NCI-H460 (cell line): ENCODE measurements around a stretch of chr22.

DNA sequence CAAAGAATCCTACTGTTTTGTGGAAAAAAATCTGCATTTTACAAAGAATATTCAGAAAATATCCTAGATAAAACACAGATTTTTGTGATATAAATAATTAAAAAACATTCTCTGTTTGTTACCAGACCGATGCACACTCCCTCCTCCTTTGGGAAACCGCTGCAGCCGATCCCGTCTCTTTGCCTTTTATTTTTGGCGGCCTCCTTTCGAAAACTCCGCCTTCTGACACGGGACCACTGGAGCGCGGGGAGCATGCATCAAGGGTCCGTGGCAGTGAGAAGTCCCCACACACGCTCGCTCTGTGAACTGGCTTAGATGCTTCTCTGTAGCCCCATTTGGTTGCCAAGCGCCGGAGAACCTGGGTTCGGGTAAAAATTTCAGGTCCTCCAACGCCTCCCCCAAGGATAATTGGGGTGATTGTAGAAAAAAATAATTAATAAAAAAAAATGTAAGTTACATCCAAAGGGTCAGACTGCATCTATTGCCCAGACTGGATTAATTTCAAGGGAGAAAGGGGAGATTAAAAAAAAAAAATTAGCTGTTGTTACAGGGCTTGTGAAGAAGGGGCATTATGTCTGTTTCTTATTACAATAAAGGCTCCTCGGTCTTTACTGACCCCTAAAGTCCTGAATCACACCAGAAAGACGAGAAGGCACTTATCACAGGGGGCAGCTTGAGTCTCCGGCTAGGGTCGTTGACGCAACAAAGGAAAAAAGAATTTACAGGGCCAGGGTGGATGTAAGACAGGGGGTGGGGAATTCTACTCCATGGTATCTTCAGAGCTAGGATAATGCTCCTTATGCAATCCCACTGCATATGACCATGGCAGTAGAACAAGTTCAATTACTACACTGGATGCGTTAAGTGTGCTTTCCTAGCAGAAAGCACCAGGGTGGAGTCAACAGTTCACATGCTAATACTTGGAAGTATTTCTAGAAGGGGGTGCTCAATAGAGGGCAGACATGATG is 16.7 kb downstream of the DDX17 start:
RAMPAGE:
- cytosol, long total RNA, result no peak
- long total RNA, result no peak
- nucleus, long total RNA, result no peak

GRCh38 chr22:38493623-38494204 is 12.4 kb downstream of the DDX17 start:
RAMPAGE:
- cytosol, long total RNA, result no peak
- long total RNA, result no peak
- nucleus, long total RNA, result no peak

GRCh38 chr22:38569305-38569596 is 732 bp downstream of the DMC1 start:
RAMPAGE:
- cytosol, long total RNA, result no peak
- long total RNA, result no peak
- nucleus, long total RNA, result no peak

DNA sequence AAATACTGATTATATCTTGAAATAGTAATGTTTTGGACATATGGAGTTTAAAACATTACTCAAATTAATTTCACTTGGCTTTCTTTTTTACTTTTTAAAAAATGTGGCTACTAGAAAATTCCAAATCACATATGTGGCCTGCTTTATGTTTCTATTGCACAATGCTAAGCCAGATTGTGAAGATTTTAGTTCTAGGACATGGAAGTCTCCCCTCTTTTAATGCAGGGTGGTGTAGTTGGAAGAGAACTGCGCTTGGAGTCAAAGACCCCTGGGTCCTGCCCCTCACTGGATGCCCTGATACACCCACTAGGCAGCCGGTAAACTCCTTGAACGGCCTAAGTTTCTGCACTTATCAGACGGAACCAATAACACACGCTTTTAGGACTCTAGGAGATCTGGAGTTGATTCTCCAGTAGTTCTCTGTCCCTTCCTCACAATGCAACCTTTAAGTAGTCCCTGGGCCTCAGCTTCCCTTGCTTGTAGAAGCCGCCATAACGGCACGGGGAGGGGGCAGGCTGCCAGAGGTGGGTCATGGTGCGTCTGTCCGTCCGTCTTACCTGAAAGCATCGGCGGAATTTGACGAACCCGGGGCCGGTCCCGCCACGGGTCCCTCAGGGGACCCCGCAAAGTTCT is 513 bp downstream of the FAM227A start:
RAMPAGE:
- cytosol, long total RNA, result no peak
- long total RNA, result no peak
- nucleus, long total RNA, result no peak

DNA sequence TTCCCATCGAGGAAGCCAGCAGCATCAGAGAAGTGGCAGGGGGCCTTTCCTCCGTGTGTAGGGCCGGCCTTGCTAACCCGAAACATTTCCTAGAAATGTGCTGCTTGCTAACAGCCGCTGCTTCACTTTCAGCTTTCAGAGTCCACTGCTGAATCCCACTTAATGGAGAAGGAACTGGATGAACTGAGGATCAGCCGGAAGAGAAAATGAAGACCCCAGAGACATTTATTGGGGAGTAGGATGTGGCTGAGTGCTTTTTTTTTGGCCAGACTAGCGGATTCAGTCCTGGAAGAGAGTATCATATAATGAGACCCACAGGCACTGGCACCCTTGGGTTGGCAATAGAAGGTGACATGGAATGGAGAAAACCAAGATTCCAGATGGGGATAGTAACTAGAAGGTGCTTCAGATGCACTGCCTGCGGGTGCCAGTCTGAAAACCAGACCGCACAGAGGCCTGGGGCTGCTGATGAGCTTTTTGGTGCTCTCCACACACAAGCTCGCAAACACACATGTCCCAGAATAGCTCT is 8.7 kb upstream of the TOMM22 start:
RAMPAGE:
- cytosol, long total RNA, result no peak
- long total RNA, result no peak
- nucleus, long total RNA, result no peak

GRCh38 chr22:38685873-38686767 is 4.4 kb downstream of the TOMM22 start:
RAMPAGE:
- cytosol, long total RNA, result no peak
- long total RNA, result no peak
- nucleus, long total RNA, result no peak

GRCh38 chr22:38716017-38716920 is 10.5 kb downstream of the GTPBP1 start:
RAMPAGE:
- cytosol, long total RNA, result no peak
- long total RNA, result no peak
- nucleus, long total RNA, result no peak

RAMPAGE:
- cytosol, long total RNA, result no peak
- long total RNA, result no peak
- nucleus, long total RNA, result no peak
Observed at GRCh38 chr22:38724993-38725867, 19.5 kb downstream of the GTPBP1 start.

RAMPAGE:
- cytosol, long total RNA, result no peak
- long total RNA, result no peak
- nucleus, long total RNA, result no peak
Observed at GRCh38 chr22:38751436-38752488, 4.0 kb downstream of the SUN2 start.

GRCh38 chr22:38799876-38800163 is 5.9 kb upstream of the DNAL4 start:
RAMPAGE:
- cytosol, long total RNA, result no peak
- long total RNA, result no peak
- nucleus, long total RNA, result no peak

RAMPAGE:
- cytosol, long total RNA, result no peak
- long total RNA, result no peak
- nucleus, long total RNA, result no peak
Observed at GRCh38 chr22:38859853-38861125, 11.7 kb downstream of the CBX6 start.

DNA sequence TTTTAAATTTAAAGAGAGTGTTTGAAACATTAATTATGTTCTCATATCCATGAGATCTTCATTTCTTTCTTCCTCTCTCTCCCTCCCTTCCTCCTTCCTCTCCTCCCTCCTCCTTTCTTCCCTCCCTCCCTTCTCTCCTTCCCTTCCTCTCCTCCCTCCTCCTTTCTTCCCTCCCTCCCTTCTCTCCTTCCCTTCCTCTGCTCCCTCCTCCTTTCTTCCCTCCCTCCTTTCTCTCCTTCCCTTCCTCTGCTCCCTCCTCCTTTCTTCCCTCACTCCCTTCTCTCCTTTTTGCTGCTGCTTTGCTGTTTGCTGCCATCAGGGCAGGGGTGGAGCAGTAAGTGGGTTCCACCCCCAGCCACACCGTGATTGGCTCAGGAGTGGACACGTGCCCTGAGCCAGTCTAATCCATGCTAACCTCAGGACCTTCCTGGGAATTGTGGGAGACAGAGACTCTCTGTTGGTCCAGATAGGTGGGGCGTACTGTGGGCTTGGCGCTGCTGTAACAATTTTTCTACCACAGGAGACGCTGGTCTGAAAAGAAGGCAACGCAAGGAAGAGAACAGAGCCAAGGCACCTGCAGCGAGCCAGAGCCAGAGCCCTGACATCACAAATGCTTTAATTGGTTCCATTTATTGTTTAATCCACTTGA is 33.7 kb upstream of the APOBEC3A start:
RAMPAGE:
- cytosol, long total RNA, result no peak
- long total RNA, result no peak
- nucleus, long total RNA, result no peak

DNA sequence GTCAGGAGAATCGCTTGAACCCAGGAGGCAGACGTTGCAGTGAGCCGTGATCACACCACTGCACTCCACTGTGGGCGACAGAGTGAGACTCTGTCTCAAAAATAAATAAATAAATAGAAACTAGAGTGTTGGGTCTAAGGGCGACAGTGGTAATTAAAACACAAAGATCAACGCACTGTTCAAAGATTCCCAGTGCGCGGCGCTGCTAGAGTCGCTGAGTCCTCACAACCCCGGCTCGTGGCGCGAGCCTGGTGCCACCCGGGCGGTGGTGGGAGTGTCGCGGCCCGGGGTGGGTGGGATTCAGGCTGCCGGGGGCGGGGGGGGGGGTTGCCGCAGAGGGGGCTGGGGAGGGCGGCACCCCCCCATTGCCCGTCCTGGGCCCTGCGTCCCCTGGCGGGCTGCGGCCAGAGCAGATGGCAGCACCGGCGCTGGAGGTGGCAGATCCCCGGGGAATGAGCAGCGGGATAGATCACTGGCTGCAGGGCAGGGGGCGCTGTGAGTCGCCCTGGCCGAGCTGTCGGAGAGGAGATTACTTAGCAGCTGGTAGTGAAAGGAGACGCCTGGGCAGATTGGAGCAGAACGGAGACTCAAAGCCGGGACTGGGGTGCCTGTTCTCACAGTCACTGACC is 30.3 kb upstream of the APOBEC3A start:
RAMPAGE:
- cytosol, long total RNA, result no peak
- long total RNA, result no peak
- nucleus, long total RNA, result no peak

RAMPAGE:
- cytosol, long total RNA, result no peak
- long total RNA, result no peak
- nucleus, long total RNA, result no peak
Observed at GRCh38 chr22:39176726-39177243, 24.3 kb upstream of the CBX7 start.

GRCh38 chr22:39253048-39253974 is 8.5 kb upstream of the PDGFB start:
RAMPAGE:
- cytosol, long total RNA, result no peak
- long total RNA, result no peak
- nucleus, long total RNA, result no peak

RAMPAGE:
- cytosol, long total RNA, result no peak
- long total RNA, result no peak
- nucleus, long total RNA, result no peak
Observed at GRCh38 chr22:39254799-39255328, 10.1 kb upstream of the PDGFB start.

RAMPAGE:
- cytosol, long total RNA, result no peak
- long total RNA, result no peak
- nucleus, long total RNA, result no peak
Observed at GRCh38 chr22:39255444-39256019, 10.8 kb upstream of the PDGFB start.

DNA sequence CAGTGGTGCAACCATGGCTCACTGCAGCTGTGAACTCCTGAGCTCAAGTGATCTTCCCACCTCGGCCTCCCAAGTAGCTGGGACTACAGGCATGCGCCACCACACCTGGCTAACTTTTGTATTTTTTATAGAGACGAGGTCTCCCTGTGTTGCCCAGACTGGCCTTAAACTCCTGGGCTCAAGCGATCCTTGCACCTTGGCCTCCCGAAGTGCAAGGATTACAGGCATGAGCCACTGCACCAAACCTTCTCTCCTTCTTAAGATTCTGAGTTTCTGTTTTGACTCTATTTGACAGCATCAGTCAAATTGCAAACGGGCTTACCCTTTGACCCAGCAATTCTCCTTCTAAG is 32.7 kb downstream of the RPL3 start:
RAMPAGE:
- cytosol, long total RNA, result no peak
- long total RNA, result no peak
- nucleus, long total RNA, result no peak

GRCh38 chr22:39312698-39313030 is 6.8 kb downstream of the RPL3 start:
RAMPAGE:
- cytosol, long total RNA, result no peak
- long total RNA, result no peak
- nucleus, long total RNA, result no peak

GRCh38 chr22:39348834-39349101 is 1.0 kb upstream of the SYNGR1 start:
RAMPAGE:
- cytosol, long total RNA, result no peak
- long total RNA, result no peak
- nucleus, long total RNA, result no peak